Mammary microvascular endothelial cell (primary cell): ENCODE results near the genes SFTPA1 and PLAC9.

DNA sequence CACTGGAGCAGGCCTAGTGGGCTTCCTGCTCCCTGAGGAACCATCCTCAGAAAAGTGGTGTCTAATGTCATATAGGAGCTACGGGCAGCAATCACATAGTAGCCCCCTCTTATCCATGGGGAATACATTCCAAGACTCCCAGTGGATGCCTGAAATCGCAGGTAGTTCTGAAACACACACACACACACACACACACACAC, 4.8 kb upstream of the ZCCHC24 start:
- RAMPAGE, long total RNA, result no peak

- RAMPAGE, long total RNA, result no peak
Measured at GRCh38 chr10:79610809-79611004, at the start of gene SFTPA1. Gene SFTPA1, plus strand, starts transcription at chr10:79610939.

- RAMPAGE, long total RNA, result no peak
Measured at GRCh38 chr10:79629404-79629780, 18.7 kb downstream of the SFTPA1 start.

DNA sequence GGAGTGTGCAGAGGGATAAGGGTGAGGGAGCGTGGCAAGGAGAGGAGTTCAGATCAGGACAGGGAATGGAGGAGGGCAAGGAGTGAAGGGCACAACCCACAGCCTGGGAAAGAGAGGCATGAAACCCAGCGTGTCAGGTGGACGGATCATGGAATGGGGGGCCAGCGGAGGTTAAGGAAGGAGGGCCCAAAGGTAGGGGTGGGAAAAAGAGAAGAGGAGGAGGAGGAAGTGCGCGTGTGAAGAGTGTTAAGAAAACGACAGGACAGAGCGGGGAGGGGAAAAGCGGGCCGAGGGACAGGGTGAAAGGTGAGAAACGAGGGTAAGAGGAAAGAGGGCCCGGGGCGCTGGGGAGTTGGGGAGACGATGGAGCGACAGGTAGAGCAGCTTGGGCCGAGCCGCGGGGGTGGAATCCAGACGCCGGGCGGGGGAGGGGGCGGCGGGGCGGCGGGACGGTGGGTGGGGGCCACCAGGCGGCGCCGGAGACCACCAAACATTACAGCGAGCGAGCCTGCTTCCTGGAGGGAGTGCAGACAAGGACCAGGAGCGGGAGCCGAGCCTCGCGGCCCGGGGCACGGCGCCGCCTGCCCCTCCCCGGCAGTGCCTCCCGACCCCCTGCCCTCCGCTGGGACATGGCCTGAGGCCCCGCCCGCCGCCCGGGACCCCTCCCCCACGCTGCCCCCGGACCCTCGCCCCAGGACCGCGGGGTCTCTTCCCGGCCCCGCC, 1.0 kb upstream of the NUTM2E start:
- RAMPAGE, long total RNA, result no peak

DNA sequence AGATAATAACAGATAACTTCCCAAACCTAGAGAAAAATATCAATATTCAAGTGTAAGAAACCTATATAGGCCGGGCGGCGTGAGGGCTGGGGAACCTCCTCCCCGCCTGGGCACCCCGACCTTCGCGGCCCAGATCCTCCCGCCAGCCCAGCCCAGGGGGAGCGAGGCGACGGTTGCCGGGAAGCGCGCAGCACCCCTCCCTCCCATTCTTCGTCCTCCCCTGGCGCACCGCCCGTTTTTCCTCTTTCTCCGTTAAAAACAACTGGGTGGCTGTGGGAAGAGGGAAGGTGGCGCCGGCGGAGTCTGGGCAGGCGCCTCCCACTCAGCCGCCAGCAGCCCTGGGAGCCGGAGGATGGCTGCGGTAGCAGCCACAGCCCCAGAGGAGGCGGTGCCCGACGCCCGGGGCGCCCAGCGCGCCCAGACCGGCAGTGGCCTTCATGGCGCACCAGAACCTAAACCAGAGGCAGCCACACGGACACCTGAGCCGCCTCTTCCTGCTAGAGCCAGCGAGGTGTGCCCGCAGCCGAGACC, 32.6 kb upstream of the SFTPD start:
- RAMPAGE, long total RNA, result no peak

GRCh38 chr10:80132083-80132951, at the start of gene PLAC9:
Gene PLAC9, plus strand, starts transcription at chr10:80132730.
- RAMPAGE, long total RNA, result no peak

DNA sequence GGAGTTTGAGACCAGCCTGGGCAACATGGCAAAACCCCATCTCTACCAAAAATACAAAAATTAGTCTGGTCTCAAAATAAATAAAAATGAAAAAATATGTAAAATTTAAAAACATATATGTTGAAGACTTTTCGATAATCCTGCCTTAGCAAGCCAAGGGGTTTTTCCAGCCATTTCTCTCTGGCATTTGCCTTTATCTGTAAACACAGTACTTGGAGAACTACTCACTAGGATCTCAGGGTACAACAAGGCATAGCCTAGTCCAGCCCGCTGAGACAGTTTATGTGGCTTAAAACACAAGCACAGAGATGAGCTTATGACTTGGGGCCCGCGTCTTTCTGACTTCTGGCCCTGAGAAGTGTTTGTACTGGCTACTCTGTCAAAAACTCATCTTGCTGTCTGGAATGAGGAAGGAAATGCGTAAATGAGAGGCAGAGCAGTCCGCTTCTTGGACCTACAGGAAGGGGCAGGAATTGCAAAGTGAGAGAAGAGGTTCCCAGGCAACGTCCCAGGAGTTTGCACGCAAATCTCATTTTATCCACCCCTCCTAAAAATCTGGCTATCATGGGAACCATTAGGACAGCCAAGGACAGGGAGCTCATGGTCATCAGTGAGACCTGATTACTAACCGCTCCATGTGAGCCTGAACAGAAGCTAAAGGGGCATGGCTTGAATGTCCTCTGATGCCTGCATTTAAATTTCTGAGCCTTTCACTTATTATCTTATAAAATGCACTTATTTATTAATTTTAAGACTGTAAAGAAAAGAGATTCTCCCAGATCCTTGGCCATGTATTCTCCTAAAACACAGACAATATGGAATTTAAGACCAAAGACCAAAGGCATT, 5.5 kb downstream of the ANXA11 start:
- RAMPAGE, long total RNA, result no peak

DNA sequence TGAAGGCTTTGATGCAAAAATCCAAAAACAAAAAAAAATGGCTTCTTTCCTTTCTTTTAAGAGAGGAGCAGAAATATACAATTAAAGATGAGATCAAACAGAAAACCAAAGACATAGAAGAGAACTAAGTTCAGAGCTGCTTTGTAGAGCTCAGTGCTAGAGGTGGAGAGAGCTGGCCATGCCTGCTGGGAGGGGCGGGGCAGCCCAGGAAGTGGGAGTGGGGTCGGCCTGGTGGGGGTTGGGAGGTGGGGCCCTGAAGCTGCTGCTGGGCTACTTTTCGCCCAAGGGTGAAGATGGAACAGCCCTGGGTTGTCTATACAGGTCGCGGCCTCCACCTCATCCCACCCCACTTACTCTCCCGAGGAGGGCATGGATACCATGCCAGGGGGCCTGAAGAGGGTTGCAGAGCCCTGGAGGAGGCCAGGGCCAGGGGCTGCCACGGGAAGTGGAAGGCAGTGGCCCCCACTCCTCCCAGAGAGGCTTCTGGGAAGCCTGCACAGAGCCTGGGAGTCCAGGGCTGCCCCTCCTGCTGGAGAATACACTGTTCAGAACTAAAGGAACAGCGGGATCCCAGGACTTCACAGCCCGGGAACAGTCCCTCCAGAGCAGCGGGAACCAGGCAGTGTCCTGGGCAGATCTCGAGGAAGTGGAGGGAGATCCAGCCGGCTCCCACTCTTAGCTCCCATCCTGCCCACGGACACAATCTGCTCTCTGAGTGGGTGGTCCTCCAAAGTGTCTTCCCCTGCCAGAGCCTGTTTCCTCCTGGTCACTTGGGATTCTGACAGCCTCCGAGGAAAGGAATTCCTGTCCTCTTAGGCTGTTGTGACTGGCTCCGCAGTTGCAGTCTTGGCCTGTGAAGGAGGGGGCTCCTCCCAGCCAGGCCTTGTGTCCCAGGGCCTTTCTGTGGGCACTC, 23.6 kb downstream of the MAT1A start:
- RAMPAGE, long total RNA, result no peak

GRCh38 chr10:80279986-80280835, 9.2 kb downstream of the MAT1A start:
- RAMPAGE, long total RNA, result no peak

- RAMPAGE, long total RNA, result no peak
Measured at GRCh38 chr10:80284977-80285683, 4.3 kb downstream of the MAT1A start.

GRCh38 chr10:80318716-80319369, 29.4 kb upstream of the MAT1A start:
- RAMPAGE, long total RNA, result no peak

GRCh38 chr10:80322512-80323035, 33.1 kb upstream of the MAT1A start:
- RAMPAGE, long total RNA, result no peak

DNA sequence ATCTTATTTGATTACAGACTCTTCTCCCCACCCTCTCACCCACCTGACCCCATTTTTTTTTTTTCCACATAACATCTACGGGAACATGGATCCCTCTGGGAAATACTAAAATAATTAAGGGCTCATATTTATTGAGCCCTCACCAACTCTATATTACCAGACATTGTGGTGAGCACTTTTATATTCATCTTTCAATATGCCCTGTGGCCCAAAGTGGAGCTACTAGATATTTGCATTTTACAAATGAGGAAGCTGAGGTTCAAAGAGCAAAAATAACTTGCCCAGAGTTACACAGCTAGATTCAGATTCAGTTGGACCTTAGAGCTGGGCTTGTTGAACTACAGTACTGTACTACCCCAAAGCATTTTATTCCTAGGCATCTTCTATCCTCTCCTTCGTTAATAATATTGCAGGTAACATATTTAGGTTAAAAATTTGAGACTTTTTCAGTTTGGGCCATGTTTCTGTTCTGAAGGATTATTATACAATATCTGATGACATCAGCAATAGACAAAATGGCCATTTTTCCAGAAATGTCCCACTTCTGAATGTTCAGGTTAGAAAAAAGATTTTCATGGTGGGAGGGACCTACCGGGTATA, 13.3 kb downstream of the PRXL2A start:
- RAMPAGE, long total RNA, result no peak

- RAMPAGE, long total RNA, result no peak
Measured at GRCh38 chr10:80426984-80427973, 18.9 kb downstream of the PRXL2A start.

DNA sequence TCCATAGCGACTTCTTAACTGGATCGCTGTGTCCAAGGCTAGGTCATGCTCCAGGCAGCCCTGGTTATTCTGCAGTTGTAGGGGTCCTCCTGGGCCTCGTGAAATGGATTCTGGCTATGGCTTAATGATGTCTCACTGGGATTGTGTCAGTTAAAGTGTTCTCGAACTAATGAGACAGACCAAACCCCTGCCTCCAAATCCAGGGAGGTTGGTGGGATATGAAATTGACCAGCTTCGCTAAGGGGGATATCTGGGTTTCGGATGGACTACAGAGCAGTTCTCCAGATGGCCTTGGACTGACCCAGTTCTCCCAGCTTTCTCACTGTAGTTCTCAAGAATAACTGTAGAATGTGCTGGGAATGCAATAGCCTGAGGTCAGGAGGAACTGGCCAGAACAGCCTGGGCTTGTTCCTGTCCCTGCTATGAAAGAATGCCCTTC, 12.5 kb upstream of the TSPAN14 start:
- RAMPAGE, long total RNA, result no peak

DNA sequence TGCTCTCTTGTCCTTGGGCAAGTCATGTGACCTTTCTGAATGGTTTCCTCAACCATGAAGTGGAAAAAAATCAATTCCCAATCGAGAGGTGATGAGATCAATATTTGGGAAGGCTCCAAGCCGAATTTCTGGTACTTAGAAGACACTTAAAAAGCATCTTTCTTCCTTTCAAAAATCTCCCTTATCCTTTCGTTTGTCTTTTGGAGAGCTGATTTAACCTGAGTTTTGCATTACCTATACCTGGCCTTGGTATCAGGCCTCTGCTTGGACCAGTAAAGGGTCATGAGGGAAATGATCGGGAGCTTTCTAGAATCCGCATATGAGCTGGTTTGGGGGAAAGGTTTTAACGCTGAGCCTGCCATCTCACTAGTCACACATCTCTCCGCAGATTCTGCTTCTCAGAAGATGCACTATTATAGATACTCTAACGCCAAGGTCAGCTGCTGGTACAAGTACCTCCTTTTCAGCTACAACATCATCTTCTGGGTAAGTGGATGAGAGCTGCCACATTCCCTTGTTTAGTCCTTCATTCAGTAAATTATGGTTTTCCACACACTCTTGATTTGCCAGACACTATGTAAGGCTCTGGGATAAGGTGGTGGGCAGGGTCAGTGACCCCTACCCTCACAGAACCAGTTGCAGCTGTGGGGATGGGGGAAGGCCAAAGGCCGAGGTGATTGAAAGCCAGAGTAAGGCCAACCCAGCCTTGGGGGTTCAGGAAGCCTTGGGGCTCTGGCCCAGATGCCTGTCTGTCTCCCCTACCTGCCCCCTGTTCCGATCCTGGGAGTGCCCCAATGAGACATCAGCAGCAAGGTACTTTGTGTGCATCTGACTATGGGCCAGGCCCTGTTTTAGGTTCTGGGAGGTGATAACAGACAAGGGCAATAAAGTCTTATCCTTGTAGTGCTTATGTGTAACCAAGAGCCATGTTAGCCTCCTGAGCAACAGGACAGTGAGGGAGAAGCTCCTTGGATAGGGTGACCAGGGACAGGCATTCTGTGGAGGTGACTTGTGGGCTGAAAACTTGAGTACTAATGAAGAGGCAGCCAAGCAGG, 35.0 kb downstream of the TSPAN14 start:
- RAMPAGE, long total RNA, result no peak

DNA sequence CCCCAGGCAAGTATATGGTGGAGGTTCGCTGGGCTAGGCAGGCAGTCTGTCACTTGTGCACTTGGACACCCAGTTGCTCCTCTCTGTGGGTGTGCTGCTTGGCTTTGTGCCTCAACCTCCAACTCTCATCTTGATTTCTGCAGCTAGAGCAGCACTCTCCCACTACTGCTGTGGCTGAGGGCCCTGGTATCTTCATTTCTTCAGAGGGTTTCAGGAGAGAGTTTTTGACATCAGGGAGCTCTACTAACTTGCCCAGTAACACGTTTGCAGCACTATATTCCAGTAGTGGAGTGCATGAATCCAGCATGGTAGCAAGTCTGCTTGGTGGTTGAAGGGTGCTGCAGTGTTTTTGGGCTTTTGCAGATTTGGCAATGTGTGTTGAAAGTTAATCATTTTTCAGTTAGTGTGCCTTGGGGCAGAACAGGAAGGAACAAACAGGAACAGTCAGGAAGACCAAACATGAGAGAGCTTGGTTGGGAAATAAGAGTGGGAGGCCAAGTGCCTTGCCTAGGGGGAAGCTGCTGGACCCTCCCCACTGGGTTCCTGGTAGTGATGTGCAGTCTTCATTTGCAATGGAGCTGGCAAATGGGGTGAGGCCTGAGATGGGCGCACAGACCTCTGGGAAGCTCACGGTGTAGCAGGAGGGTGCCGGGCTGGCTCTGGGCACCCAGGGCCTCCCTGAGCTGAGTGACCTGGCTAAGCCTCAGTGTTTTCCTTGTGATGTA, 37.4 kb downstream of the TSPAN14 start:
- RAMPAGE, long total RNA, result no peak

DNA sequence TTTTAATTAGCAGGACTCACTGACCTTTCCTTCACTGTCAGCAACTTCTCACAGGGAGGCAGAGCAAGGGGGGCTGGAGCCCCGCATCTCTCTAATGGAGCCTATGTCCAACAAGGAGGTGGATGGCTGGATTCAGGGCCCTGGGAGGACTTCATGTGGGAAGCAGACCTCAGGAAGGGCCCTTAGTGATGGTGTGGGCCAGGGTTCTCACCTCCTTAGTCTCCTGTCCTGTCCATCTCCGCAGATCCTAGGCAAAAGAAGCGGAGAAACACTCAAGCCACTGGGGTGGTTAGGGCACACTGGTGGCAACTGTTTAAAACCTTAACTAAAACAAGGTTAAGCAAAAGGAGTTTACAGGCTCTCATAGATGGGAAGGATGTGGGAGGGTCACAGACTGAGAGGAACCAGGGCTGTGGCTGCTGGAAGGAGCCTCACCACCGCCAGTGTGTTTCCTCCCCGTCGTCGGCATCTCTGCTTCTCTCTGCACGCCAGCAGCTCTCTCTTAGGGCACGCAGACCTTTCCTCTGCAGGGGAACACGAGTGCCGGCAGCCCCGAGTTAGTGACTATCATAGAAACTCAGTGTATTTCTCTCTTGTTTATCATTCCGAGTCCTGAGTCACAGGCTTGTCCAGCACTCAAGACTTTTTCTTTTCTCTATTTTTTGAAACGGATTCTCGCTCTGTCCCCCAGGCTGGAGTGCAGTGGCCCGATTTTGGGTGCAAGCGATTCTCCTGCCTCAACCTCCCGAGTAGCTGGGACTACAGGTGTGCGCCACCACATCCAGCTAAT, 8.2 kb upstream of the SH2D4B start:
- RAMPAGE, long total RNA, result no peak

DNA sequence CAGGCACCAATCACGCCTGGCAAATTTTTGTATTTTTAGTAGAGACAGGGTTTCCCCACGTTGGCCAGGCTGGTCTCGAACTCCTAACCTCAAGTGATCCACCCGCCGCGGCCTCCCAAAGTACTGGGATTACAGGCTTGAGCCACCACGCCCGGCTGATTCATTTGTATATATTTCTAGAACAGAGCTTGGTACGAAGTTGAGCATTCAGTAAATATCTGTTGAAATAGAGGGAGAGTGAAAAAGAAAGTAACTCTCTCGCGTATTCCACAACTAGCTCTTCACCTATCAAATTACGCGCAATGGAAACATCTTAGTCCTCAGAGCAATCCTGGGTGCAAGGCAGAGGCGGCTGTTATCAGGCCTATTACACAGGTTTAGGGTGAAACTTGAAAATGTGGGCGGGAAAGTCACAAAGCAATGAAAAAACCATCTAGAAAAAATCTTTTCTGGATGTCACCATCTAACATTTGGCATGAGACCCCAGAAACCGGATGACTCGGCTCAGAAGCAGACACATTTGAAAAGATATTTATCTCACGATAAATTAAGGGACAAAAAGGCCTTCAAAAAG, 627 bp upstream of the GHITM start:
- RAMPAGE, long total RNA, result no peak

GRCh38 chr10:84280098-84280638, 35.3 kb downstream of the RGR start:
- RAMPAGE, long total RNA, result no peak